Myometrial cell (primary cell): ENCODE measurements around a stretch of chr2.

GRCh38 chr2:3587216-3587869 lies 7.6 kb upstream of the COLEC11 start:
- RAMPAGE, long total RNA, result no peak

DNA sequence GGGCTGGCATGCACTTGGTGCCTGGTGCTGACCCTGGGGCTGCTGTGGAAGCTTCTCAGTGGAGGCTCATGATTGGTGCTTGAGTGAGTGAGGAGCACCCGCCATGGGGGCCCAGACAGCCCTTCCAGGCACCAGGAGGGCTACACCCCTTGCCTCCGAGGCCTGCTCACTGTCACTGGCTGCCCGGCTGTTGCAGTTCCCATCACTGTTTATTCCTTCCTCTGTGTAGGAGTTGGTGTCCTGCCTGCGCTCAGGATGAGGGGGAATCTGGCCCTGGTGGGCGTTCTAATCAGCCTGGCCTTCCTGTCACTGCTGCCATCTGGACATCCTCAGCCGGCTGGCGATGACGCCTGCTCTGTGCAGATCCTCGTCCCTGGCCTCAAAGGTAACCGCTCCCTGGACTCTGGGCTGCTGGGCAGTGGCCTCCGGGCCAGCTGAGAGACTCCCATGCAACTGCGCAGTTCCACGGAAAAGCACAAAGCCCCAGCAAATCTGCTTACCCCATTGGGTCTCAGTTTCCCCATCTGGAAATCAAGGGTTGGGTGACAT lies 9.2 kb downstream of the COLEC11 start:
- RAMPAGE, long total RNA, result no peak

GRCh38 chr2:3604635-3605110 lies 9.8 kb downstream of the COLEC11 start:
- RAMPAGE, long total RNA, result no peak

GRCh38 chr2:5690037-5690535 lies 2.1 kb upstream of the SOX11 start:
- RAMPAGE, long total RNA, result no peak

DNA sequence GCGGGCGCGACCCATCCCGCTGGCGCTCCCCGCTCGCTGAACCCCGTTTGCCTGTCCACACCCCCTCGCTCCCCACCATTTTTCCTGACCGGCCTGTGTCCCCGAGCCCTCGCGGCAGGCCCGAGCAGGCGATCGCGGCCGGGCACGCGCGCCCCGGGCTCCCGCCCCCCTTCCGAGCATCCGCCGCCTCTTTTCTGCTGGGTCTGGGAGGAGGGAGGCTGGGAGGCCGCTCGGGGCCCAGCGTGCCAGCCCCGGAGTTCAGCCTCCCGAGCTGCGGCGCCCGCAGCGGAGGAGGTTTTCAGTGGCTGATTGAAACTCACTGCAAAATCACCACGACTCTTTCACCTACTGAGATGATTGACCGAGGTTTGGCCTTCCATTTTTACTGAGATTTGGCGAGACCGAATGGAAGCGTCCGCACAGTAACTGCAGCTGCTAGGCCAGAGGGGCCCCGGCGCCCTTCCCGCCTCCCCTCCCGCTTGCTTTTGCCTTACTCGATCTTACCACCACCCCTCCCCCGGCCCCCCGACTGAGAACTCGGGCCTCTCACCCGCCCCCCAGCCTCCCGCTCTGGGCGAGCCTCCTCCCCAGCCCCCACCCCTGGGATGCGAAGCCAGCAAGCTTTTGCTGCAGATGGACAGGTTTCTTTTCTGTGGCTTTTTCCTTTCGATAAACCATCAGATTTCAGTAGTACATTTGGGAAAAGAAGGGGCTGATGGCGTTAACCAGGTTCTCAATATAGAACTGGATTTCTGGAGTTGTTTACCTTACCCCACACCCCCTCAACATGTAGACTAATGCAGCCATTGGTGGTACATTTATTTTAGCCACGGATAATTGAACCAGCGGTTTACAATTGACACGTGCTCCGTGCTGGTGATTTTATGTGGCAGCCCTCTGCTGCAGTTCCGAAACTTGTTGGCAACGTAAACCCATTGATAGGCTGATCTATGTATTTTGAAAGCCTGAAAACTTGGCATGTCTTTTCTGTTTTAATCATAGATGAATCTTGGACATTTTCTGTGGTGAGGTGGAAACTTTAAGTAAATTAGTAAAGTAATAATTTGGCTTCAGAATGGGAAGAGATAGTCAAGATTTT lies 5.1 kb downstream of the SOX11 start:
- RAMPAGE, long total RNA, result no peak

DNA sequence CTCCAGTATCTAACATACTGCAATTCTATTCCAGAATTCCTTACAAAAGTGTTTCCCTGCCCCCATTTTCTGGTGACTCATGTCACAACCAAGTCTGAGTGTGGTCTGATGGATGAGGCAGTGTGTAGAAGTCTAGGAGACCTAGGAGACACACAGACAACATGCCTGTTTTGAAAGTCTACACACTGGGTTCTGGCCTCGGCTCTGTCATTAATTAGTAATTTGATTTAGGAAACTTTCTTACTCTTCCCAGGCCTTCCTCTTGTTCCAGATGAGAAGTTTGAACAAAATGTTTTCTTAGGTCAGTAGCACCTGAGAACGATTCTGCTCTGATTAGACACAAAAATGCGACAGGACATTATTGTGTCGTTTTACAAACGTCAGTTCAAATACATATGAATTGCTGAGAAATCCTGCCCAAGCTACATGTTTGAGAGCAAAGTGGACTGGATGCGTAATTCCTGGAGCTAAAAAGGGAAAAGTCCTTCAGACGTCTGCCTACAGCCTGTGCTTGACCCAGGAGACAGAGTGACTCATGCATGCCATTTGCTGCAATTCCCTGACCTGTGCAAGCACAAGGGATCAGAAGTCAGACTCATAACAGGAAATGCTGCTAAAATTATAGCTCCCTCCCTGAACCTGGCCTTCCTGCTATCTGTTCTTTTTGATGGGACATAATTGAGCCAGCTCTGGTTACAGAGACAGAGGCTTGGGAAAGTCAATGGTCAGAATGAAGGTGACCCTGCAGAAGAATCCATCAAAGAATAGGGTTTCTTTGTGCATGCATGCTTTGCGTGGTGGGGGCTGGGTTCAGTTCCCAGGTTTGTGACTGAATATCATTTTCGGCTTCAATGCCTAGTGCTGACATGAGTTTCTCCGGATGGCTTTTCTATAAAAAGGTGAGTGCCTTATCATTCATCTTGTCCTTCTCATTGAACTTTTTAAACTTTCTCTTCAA lies 494.5 kb downstream of the SOX11 start:
- RAMPAGE, long total RNA, result no peak

GRCh38 chr2:7017705-7018515 lies 100.7 kb downstream of the RNF144A start:
- RAMPAGE, long total RNA, result no peak

GRCh38 chr2:7022428-7023025 lies 105.3 kb downstream of the RNF144A start:
- RAMPAGE, long total RNA, result no peak

- RAMPAGE, long total RNA, result no peak
Observed at GRCh38 chr2:7563808-7564322, 646.7 kb downstream of the RNF144A start.

DNA sequence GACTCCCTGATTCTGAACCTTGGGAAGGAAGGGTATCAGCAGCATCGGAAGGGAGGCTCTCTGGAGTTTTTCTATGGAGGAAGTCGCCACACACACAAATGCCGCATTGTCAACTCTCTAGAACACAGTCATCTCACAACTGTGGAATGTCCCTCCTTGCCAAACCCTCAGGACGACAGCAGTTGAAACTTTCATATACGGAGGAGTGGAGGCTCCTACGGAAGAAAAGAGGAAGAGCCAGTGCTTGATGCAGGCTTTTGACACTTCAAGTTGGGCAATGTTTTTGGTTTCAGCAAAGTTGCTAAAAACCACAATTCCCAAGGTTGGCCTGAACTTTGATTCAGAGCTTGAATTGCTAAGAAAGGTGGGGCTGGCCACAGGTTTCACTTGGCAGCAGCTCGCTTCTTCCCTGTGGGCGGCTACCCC lies 856.1 kb downstream of the RNF144A start:
- RAMPAGE, long total RNA, result no peak

GRCh38 chr2:7879167-7879621 lies 802.7 kb upstream of the ID2 start:
- RAMPAGE, long total RNA, result no peak

DNA sequence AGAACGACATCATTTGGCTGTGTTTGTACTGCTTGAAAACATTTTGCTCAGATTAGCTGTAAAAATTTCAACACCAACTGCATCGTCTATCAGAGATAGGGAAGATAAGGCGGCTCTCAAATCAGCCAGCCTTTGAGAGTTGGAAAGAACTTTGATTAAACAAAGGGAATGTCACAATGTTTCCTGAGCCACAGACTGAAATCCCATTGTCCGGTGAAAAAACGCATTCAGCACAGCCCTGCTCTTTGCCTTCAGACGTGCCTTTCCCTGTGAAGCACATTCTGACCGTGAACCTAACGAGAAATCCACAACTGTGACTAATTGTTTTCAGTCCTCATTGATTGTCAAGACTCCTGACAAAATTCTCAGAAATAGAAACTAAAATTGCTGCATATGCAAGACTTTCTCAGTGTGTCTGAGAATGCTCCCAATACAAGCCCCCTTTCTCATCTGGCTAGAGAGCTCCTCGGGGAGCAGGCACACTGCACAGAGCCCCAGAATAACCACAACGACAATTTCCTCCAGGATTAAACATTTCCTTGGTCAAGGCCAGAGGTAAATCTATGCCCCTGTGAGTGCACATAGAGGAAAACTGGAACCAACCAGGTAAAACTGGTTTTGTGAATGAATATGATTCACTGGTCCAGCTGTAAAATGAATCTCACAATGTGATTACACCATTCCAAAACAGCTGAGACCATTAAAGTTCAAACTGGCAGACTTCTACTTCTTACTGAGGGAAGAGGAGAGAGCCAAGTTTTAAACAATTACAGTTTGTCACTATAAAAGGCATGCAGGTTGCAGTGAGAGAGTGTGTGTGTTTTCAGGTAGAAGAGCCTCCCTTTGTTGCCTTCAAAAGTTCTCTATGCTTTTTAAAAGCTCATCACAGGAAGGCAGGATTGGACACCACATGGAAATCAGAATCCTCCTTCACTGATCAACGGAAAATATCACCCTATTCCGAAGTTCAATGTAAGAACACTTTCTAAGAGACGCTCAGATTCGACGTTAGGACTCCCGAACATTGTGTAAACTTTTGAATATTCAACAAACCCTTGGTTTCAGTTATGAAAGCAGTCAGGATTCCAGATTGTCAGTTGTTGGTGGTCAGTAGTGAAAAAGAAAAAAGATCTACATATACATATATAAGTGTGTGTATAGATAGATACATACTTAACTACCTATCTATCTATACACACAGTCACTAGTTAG lies 561.7 kb upstream of the ID2 start:
- RAMPAGE, long total RNA, result no peak

GRCh38 chr2:8135223-8135731 lies 546.6 kb upstream of the ID2 start:
- RAMPAGE, long total RNA, result no peak

- RAMPAGE, long total RNA, result no peak
Observed at GRCh38 chr2:8337265-8337529, 344.7 kb upstream of the ID2 start.

GRCh38 chr2:8379960-8380487 lies 301.8 kb upstream of the ID2 start:
- RAMPAGE, long total RNA, result no peak

DNA sequence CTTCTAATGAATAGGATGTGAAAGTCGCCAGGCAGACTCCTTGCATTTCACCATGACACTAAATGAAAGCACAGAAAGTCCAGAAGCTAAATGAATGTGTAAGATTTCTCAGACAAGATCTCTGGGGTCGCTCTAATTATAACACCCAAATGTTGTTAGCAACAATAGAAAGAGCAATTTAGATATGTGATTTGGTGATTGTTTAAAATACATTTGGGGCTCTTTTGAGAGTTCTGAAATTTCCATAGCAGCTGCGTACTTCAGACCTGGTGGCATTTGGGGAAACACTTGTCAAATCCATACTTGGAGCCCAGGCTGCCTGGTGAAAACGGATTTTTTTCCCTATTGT lies 272.7 kb upstream of the ID2 start:
- RAMPAGE, long total RNA, result no peak

DNA sequence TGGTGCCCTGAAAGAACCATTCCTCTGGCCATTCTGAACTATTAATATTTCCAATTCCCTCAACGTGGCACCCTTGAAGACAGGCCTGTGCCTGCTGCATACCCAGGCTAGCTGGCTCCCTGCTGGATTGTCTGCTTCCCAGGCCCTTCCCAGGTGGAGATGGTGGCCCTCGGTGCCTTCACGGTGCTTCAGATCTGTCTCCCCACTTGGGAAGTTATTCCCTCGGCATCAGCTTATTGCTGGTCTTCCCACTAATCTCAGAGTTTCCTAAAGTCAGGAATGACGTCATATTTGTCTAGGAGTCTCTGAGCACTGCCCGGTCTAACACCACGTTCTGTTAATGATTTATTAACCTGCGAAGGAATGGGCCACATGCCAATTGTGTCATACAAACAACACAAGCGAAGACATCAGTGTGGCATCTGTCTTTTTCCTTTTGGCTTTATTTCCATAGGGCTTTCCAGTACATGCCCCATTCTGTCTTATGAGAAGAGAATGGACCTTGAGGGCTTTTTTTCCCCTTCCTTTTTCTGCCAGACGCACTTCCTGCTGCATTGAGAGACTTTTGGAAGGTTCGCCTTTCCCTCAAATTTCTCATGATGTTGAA lies 269.7 kb upstream of the ID2 start:
- RAMPAGE, long total RNA, result no peak

DNA sequence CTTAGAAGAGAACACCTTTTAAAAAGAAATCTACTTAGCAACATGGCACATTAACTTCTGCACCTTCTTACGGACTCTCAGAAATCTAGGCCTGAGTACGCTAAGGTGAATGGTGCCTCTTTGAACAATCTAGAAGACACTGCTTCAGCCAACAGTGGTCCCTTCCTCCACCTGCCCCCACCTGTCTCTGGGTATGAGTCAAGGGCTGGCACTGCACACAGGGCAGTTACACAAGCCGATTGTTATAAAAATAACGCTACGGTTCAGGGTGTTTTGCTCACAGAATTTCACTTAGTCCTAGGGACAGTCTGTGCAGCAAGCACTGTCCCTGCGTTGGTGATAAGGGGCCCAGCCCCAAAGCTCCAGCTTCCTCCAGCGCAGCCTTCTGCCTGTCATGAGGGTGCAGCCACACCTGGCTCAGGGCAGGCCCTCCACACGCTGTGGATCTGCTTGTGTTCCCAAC lies 114.8 kb upstream of the ID2 start:
- RAMPAGE, long total RNA, result no peak

DNA sequence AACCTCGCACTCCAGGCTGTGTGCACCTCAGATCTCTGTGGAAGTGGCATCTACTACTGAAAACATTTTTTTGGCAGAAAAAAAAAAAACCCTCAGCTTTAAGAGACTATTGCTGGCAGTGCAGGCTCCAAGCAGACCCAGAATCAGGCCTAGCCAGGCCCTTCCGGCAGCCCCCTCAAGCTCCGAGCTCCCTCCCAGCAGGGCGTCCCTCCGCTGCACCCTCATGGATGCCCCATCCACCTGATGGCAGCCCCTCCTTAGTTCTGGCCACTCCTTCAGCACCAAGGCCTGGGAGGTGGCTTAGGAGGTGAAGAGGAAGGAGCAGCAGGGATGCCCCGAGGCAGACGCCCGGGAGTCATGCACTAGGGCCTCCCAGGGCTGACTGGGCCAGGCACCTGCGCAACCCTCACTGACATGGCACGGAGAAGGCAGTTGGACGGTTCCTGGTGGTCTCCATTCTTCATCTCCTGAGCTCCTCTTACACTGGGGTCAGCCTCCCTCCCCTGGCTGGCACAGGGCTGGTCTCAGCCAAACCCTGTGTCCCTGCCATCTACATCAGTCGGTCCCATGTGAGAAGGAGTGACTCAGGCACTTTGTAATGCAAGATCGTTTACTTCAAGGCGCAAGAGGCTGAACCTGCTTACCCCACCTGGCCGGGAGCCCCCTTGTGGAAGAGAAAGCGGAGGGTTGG lies 53.6 kb upstream of the ID2 start:
- RAMPAGE, long total RNA, result no peak

DNA sequence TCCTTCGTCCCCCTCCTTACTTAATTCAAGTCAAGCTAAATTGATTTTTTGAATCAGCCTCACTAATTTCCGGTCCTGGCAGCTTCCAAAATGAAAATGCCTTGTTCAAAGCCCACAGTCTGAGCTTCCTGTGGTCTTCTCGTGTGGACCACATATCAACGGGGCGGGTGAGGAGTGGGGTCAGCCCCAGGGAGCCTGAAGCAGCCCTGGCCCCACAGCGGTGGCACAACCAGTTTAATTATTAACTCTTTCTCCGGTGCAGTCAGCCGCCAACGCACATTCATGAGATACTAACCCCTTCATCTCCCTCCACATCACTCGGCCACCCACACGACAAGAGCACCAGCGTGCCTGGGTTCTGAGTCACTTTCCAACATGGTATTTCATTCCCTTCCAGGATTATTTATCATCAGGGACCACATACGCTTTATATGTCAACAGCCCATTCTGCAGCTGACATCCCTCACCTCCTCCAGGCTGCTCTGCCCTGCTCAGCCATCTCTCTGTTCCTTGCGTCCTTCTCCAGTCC lies 48.1 kb upstream of the ID2 start:
- RAMPAGE, long total RNA, result no peak